Subcutaneous preadipocyte (primary cell): ENCODE measurements around a stretch of chr15.

- CAGE, long polyA plus RNA: no peak
Observed at GRCh38 chr15:70091634-70092446, 5.9 kb downstream of the TLE3 start.

GRCh38 chr15:70141418-70141971 is 43.8 kb upstream of the TLE3 start:
- CAGE, long polyA plus RNA: no peak

GRCh38 chr15:70196503-70196994 is 98.8 kb upstream of the TLE3 start:
- CAGE, long polyA plus RNA: no peak

DNA sequence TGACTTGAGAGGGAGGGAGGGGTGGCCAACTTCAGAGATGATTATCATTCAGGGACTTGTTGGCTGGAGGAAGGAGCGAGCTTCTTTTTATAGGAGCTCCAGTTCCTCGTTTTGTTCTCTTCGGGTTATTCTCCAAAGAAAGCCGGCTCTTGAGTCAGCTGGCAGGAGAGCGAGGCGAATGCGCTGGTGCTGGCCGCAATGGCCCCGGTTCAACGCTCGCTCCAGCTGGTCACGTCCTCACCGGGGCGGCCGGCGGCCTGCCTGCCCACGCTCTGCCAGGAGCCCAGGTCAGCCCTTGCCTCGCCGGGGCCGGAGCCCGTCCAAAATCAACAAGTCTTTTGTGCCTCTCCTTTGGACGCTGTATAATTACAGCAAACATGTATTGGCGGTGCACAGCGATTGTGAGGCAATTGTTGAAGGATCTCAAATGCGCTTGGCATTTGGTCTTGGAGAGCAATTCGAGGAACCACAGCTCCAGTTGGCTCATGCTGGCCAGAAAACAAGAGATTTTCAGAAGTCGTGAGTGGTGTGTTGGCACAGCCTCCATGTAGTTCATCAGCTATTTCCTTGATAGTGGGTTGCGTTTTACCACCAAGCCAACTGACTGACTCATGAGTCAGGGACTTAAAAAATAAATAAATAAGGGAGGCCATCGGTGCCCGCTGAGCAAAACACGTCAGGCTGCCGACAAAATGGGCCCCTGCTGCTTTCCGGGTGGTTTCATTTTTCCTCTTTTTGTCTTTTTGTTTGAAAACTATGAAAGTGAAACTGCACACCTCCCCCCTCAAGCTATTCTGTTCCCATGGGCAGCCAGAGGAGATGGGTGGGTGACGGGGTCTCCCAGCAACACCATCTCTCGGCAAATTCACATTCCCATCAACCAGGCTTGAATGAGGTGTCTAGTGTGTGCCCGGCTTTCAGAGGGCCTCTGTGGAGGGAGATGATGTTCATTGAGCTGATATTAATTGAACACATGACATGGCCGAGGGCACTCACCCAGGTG is 288.4 kb downstream of the UACA start:
- CAGE, long polyA plus RNA: no peak

- CAGE, long polyA plus RNA: no peak
Observed at GRCh38 chr15:70763634-70764043, 281 bp upstream of the UACA start.

GRCh38 chr15:70795216-70795637 is 31.9 kb upstream of the UACA start:
- CAGE, long polyA plus RNA: no peak

DNA sequence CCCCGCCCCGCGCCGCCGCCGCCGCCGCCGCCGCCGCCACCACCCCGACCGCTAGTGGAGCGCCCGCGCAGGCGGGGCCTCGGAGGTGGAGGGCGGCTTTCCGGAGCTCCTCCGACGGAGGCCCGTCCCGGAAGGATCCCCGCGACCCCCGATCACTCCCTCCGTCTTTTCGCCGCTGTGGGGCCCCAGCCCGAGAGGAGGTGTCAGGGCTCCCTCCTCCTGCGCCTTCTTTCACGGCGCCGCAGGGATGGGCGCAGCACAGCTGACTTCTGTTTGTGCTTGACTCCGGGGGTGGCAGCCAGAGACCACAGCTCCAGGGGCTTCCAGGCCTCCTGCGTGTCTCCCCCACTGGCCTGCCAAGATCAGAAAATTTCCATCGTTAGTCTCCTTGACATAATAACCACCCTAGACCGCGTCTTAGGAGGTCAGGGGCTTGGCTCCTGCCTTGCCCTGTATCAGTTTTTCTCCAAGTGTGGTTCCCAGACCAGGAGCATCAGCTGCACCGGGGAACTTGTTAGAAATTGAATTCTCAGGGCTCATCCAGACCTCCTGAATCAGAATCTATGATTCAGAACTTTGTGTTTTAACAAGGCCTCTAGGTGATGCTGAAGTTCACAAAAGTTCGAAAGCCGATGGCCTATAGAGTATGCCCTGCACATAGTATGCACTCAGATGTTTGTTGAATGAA is 415 bp upstream of the LARP6 start:
- CAGE, long polyA plus RNA: no peak

GRCh38 chr15:71096788-71097114 is 18.5 kb upstream of the THSD4 start:
- CAGE, long polyA plus RNA: no peak

DNA sequence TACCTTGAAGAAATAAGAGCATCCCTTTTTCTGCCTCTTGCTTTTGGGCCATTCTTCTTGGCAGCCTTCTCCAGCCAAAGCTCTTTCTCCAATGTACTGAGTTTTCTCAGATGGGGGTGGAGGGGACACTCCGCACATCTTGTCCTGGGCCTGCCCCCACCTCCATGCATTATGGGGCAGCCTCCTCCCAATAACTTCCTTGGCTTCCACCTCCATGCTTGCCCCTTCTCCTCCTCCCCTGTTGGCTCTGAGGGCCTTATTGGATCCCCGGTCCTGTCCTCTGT is 20.3 kb downstream of the THSD4 start:
- CAGE, long polyA plus RNA: no peak

GRCh38 chr15:71186247-71186693 is 71.0 kb downstream of the THSD4 start:
- CAGE, long polyA plus RNA: no peak

- CAGE, long polyA plus RNA: no peak
Observed at GRCh38 chr15:71366854-71367294, 251.6 kb downstream of the THSD4 start.

DNA sequence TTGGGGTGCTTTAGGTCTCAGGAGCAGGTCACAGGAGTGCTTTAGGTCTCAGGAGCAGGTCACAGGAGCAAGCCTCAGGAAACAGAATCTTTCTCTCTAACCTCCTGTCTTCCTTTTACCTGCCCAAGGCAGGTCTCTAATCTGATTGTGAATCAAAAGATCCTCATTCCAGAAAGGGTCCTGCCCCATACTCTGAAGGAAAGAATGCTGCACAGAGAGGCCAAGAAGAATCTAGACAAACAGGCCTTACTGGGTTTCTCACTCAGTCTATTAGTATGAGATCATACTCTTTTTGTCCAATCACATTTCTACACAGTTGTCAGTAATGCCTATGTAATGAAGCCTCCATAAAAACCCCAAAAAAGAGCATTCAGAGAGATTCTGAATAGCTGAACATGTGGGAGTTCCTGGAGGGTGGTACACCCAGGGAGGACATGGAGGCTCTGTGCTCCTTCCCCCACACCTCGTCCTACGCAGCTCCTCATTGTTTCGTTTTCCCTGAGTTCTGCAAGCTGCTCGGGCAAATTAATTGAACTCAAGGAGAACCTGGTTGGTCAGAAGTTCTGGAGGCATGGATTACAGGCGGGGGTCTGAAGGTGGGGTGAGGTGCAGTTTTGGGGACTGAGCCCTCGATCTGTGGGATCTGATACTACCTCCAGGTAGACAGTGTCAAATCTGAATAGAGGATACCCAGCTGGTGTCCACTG is 142.3 kb downstream of the MYO9A start:
- CAGE, long polyA plus RNA: no peak

- CAGE, long polyA plus RNA: no peak
Observed at GRCh38 chr15:72154900-72155619, 36.9 kb downstream of the SENP8 start.

DNA sequence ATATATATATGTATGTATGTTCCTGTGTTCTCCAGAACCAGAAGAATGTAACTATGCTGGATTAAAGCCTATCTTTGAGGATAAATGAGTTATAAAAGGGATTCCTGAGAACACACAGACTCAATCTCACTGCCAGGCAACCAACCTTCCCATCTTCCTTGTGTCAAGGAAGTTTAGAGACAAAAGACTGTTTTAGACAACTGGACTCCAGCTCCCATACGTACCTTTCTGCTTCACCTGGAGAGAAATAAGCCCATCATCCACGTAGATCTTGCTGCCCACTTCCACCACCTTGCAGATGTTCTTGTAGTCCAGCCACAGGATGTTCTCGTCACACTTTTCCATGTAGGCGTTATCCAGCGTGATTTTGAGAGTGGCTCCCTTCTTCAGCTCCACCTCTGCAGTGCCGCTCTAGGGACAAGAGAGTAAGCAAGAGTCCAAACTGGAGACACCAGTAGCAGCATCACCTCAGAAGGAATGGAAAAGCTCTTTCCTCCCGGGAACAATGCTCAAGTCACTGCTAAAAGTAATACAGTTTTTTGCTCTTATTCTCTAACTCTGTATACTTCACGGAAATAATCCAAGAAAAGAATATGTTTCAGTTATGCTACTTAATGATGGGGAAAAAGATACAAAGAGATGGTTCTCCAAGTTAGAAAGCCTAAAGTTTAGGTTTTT is 12.0 kb upstream of the GRAMD2A start:
- CAGE, long polyA plus RNA: no peak

- CAGE, long polyA plus RNA: no peak
Observed at GRCh38 chr15:72237213-72237743, 6.3 kb upstream of the PKM start.

GRCh38 chr15:72368861-72369339 is 6.9 kb downstream of the HEXA start:
- CAGE, long polyA plus RNA: no peak

GRCh38 chr15:72474428-72475092 is 430 bp downstream of the ARIH1 start:
- CAGE, long polyA plus RNA: no peak

GRCh38 chr15:72523380-72523764 is 49.2 kb downstream of the ARIH1 start:
- CAGE, long polyA plus RNA: no peak

- CAGE, long polyA plus RNA: no peak
Observed at GRCh38 chr15:72541308-72541857, 67.3 kb downstream of the ARIH1 start.

DNA sequence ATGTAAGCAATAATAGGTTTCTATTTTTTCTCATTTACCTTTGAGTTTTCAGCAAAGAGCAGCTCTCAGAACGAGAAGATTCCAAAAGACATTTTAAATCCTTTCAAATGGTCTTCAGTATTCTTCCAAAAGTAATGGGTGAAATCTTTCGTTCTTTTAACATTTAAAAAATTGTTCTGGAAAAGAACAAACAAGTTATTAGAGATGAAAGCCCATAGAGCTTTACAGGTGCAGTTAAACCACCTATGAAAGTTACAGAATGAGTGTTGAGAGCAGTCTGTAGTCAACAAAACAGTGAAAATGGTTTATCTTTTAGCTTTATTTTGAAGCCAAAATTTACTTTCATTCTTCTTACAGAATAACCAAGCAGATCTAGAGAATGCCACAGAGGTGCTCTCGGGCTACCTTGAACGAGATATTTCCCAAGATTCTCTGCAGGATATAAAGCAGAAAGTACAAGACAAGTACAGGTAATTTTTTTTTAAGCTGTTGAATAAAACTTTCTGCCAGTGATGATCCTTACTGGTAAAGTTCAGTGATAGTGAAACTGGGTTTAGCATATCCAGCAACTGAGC is 72.7 kb upstream of the GOLGA6B start:
- CAGE, long polyA plus RNA: no peak